AG10803 (cell line): ENCODE results near the genes SNED1 and PPP1R7.

- RRBS, result no CpG with 5 or more reads among the region's 3 CpGs
Measured at GRCh38 chr2:240565211-240565370, 3.2 kb upstream of the RNPEPL1 start.

DNA sequence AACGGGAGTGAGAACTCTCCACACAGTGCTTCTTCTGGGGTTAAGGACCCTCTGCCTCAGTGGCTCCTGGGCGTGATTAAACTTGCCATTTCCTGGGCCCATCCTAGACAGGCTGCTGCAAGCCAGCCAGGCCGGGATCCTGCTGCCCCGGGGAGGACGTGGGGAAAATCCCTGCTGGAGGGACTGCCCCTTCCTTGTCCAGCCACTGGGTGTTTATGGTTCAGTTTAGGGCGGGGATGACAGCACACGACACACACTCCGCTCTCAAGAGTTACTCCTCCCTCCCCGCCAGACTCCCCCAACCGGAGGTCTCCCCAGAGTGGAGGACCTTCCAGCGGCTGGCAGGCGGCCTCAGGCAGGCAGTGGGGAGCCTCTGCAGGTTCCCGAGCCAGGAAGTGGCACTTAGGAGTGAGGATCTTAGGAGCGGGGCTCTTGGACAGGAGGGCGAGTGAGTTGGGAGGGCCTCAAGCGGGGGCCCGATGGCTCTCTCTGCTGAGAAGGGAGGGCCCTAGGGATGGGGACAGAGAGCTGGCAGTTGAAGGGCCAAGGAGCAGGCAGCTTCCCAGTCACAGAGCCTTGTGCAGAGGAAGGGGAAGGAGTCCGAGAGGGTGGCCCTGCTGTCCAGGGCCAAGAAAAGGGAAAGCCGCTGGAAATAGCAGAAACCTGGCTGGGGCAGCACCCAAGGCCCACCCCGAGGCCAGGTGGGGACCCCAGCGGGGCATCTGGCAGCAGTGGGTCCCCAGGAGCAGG is 5.7 kb upstream of the GPR35 start:
- RRBS, result no CpG with 5 or more reads among the region's 21 CpGs

- RRBS, result no CpG with 5 or more reads among the region's 13 CpGs
Measured at GRCh38 chr2:240686119-240686642, 3.5 kb upstream of the AQP12B start.

GRCh38 chr2:240998046-240998904 is at the start of gene SNED1:
Gene SNED1, plus strand, starts transcription at chr2:240998618.
- RRBS, result 1% methylated on average over 30 of the region's 91 CpGs

DNA sequence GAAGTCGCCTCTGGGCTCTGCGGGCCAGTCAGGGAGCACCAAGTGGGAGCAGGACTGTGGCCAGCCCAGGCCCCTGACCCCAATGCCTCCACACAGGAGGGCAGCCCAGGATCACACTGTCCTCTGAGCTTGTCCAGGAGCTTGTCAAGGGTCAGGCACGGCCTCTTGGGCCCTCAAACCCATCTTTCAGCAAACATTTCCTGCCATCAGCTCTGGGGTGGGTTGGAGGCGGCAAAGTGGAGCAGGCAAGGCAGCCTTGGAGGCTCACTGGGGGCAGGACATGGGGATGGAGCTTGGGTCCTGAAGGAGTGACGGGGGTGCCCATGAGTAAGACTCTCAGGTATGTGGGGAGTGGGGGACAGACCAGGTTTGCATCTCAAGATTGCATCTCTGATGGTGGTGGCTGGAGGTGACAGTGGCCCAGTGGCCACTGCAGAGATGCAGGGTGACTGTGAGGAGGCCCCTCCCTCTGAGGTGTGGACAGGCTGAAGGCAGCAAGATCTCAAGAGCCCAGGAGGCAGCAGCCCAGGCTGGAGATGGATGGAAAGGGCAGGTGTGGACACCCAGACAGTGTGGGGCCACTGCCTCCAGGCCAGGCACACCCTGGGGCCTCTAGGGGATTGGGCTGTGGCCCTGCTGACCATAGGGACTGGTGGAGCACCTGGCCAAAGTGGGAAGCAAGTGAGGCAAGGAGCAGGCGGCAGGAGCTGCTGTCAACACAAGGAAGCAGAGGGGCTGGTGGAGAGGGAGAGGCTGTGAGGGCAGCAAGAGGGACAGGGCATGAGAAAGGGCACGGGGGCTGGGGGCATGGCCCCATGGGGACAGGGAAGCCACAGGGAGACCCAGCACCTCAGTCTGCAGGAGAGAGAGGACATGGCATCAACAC is 10.6 kb downstream of the SNED1 start:
- RRBS, result no CpG with 5 or more reads among the region's 7 CpGs

GRCh38 chr2:241035245-241036026 is 37.0 kb downstream of the SNED1 start:
- RRBS, result no CpG with 5 or more reads among the region's 41 CpGs

GRCh38 chr2:241036027-241036360 is 37.6 kb downstream of the SNED1 start:
- RRBS, result no CpG with 5 or more reads among the region's 25 CpGs

DNA sequence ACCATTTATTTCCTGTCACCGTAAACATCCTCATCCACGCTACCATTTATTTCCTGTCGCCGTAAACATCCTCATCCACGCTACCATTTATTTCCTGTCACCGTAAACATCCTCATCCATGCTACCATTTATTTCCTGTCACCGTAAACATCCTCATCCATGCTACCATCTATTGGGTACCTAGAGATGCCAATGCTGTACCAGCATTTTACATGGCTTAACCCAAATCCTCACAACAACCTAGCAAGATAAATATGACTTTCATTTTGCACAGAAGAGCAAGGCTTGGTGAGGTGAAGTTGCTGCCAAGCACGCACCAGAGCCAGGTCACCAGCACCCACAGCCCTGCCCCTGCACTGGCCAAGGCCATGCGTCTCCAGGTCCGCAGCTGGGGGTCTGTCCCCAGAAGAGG is 6.9 kb upstream of the MTERF4 start:
- RRBS, result no CpG with 5 or more reads among the region's 10 CpGs

GRCh38 chr2:241149995-241151184 is at the start of gene PPP1R7:
Gene PPP1R7, plus strand, starts transcription at chr2:241150467.
- RRBS, result 3% methylated on average over 14 of the region's 94 CpGs

GRCh38 chr2:241364808-241365198 is 8.7 kb downstream of the FARP2 start:
- RRBS, result no CpG with 5 or more reads among the region's 2 CpGs

DNA sequence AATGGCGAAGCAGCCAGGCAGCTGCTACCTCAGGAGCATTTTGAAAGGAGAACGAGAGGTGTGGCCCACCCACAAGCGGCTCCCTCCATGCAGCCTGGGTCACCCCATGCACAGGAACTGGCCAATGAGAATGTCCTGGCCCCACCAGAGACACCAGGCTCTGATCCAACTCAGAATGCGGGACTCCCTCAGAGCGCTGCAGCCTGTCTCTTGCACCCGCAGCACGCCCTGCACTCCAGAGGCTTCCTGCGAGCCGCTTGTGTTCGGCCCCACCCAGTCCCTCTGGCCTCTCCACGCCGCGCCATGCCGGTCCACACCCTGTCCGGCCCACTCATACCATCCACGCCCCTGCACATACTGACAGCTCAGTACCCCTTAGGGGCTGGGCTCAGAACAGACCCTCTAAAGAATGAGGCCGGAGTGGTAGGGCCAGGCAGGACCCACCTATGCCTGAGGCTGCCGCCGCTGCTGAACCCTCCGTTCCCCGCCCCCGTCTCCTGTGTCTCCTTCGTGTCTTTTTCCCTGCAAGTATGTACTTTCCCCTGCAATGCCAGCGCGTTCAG is 6.4 kb upstream of the BOK start:
- RRBS, result 39% methylated on average over 3 of the region's 25 CpGs

GRCh38 chr2:241675983-241676461 is 10.6 kb downstream of the DTYMK start:
- RRBS, result no CpG with 5 or more reads among the region's 18 CpGs

DNA sequence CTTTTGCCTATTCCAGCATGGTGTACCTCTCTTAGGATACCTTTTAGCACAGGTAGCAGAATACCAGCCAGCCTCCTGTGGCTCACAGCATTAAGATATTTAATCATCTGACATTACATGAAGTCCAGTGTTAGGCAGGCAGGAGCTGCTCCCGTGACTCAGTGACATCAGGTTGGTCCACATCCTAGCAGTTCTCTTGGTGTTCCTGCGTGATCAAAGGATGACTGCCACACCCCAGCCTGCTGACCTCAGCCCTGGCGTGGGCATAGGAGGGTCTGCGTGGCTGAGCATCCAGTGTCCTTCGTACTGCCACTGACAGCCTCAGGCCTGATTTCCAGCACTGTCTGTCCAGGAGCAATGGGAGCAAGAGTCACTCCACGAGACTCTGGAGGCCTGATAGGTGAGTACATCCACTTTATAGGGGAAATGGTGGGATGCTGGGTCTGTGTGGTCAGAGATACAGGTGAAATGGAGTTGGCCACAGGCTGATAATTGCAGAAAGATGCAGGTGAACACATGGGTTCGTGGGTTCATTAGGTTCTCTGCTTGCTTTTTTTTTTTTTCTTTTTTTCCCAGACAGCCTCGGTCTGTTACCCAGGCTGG is 3.7 kb upstream of the DTYMK start:
- RRBS, result no CpG with 5 or more reads among the region's 8 CpGs

- RRBS, result 95% methylated on average over 5 of the region's 12 CpGs
Measured at GRCh38 chr2:241743542-241743823, 9.1 kb downstream of the D2HGDH start.

DNA sequence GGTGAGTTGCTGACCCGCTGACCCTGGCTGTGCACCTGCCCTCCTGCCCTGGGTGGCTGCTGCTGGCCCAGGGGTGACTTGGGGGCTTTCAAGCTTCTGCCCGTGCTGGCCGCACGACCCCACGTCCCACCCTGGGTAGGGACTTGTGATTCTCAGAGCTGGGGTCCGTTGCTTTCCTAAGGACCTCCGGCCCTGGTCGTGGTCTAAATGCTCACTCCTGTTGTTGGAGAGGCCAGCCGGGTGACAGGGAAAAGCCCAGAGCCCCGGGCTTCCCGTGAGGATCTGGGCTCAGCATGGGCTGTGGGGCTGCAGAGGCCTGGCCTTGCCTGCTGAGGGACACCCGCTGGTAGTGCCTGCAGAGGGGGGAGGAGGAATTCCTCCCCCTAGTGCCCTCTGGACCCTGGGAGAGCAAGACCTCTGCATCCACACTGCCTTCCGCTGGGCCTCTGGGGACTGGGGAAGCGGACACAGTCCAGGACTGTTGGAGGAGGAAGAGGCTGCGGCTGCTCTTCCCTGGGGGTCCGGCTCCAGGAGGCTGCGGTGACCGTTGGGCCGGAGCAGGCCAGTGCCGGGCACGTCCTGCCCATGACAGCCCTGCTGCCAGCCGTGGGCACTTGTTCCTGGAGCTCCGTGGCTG is 6.2 kb upstream of the GAL3ST2 start:
- RRBS, result no CpG with 5 or more reads among the region's 23 CpGs

DNA sequence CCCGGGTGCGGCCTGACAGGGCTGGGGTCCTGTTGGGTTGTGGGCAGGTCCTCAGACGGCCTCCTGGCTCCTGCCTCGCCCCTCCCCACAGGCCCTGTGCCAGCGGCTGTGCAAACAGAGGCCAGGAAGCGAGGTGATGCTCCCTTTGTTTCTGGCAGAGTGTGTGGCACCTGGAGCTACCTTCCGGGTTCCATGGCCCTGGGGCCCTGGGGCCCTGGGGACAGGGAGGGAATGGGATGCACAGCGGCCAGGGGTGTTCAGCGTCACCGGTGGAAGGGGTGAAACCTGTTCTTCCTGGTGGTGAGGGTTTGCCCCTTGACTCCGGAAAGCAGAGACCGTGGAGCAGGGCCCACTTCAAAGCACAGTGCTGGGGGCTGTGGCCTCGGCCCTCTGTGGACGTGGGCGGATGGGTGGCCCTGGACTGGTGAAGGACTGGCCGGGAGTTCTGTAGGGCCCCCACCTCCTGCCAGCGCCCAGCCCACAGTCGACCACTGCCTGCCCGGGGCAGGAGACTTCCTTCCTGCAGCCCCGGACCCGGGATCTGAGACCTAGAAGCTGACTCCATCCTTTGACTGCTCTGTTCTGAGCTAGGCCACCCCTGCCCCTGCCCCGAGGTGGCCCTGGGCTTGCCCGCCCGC is 2.6 kb upstream of the GAL3ST2 start:
- RRBS, result 79% methylated on average over 9 of the region's 24 CpGs

DNA sequence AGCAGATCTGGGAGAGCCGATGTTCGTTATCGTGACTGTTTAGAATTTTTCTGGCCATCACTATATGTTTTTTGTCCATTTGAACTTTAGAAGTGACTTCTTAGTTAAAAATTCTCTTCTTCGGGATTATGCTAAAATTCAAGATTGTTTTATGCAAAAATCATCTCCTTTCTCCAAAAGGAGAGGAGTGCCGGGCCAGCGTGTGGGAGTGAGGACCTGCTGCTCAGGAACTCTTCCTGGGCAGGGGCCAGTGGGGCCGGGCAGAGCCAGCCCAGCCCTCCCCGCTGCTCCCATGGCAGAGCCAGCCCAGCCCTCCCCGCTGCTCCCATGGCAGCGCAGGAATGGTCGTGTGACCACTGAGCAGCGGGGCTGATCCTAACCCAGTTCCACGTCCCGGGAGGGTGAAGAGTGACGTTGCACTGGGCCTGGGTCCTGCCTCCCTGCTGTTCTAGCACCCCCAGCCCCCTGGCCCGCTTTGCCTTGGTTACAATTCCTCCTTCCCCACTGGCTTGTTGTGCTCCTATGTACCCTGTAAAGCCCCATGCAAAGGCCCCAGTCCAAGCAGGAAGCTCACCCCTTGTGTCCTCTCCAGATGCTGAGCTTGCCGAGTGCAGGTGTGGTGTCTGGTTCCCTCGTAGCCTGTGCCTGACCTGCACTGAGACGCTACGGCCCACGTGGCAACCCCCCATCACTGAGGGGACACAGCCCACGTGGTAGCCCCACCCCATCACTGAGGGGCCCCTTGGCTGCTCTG is 11.5 kb upstream of the NEU4 start:
- RRBS, result 33% methylated on average over 3 of the region's 22 CpGs

- RRBS, result 77% methylated on average over 2 of the region's 35 CpGs
Measured at GRCh38 chr2:241801818-241802376, 7.1 kb upstream of the NEU4 start.

- RRBS, result no CpG with 5 or more reads among the region's 12 CpGs
Measured at GRCh38 chr2:241809930-241810358, 951 bp downstream of the NEU4 start.

GRCh38 chr2:241868452-241869145 is 930 bp upstream of the RTP5 start:
- RRBS, result 12% methylated on average over 4 of the region's 23 CpGs